ENCODE results near the gene SUN5.

- PRO-cap = no peak
These were observed 18.7 kb downstream of the HCK start for GRCh38 chr20:32070547-32071281.

DNA sequence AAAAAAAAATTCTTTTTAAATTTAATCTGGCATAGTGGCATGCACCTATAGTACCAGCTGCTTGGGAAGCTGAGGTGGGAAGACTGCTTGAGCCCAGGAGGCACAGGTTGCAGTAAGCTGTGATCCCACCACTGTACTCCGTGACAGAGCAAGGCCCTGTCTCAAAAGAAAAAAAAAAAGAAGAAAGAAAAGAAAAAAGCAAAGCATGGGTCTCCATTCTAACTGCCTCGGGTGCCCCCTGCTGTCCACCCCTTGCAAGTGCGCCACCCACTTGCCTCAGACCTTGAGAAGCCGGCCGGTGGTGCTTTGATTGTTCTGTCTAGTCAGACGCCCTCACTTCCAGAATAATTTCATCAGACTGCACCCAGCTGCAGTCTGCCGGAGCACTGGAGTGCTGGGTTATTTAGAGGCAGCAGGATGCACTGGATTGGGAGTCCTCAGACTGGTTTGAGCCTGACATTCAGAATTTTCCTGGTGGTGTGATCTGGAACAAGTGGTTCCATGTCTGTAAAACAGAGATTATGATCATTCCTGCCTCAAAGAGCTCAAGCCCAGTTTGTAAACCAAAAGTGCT, 17.6 kb upstream of the TM9SF4 start:
- PRO-cap = no peak

DNA sequence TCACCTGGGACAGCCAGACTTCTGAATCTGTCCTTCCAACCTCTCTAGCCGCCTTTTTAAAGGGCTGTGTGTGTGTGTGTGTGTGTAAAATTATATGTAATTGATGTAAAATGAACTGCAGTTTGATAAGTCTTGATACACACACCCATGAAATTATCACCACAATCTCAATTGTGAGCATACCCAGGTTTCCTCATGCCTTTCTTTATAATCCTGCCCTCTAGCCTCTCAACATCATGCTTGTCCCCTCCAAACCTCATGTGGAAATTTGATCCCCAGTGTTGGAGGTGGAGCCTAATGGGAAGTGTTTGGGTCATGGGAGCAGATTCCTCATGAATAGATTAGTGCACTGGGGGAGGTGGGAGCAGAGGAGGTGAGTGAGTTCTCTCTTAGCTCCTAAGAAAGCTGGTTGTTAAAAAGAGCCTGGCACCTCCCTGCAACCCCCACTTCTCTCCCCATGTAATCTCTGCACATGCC, 39.1 kb downstream of the PLAGL2 start:
- PRO-cap = no peak

DNA sequence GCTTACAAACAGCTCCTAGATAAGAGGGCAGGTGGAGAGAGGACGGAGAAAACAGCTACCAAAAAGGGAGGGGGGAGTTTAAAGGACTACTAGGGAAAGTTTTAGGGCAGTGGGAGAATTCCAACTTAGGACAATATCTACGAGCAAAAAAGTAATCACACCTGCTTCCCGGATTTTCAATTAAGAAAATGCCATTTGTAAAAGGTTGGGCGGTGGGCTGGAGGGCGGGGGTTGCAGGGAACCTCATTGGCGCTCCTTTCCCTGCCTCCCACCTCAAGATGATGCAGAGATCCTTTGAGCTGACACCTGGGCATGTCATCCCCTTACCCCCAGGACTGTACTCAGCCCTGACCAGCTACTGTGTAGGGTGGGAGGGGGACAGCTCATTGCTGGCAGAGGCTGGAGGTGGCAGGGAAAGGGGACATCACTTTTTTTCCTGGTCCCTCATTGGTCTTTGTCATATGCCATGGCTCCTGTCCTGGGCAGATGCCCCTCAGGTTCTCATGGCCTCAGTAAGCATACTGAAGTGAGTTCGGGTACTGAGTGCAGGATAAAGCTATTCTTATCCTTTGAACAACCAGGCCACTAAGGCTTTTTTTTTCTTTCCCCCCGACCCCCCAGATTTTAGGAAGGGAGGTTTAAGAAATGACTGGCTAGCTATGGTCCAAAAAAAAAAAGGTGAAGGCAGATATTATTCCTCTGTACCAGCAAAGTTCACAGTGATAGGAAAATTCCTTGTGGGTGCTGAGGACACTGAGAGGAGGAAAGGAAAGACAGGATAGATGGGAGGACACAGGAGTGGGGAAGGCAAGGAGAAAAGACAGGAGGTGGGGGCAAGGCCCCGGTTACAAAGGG, 14.1 kb downstream of the PLAGL2 start:
- PRO-cap = no peak

DNA sequence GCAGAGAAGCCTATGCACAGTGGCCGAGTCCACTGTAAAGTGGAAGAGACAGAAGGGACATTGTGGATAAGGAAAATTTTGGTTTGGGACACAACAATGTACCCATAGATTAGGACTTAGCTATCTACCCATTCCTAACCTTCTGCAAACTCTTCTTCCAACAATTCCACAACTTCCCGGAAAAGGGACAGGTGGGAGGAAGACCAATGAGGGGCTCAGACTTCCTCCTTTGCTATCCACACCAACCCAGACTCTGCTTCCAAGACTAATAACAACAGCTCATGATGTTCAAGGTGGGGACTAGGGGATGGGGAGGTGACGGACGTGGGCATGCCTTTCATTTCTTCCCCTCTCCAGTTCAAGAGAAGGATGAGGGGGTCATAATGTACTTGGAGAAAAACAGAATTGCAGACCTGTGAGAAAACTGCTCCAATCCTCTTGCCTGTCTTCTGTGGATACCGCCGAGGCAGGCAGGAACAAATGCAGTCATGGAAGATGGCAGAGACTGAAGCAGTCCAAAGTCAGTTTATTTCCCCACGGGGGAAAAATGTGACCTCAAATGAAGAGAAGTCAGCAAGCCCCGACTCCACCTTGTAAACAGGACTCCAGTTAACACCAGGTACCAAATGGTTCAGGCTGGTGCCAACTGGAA, 12.3 kb downstream of the PLAGL2 start:
- PRO-cap = no peak

- PRO-cap = no peak
These were observed 28.5 kb downstream of the POFUT1 start for GRCh38 chr20:32235873-32236814.

GRCh38 chr20:32456867-32457883, 99.0 kb downstream of the ASXL1 start:
- PRO-cap = no peak

GRCh38 chr20:32632272-32633203, 41.2 kb downstream of the C20orf203 start:
- PRO-cap = no peak

DNA sequence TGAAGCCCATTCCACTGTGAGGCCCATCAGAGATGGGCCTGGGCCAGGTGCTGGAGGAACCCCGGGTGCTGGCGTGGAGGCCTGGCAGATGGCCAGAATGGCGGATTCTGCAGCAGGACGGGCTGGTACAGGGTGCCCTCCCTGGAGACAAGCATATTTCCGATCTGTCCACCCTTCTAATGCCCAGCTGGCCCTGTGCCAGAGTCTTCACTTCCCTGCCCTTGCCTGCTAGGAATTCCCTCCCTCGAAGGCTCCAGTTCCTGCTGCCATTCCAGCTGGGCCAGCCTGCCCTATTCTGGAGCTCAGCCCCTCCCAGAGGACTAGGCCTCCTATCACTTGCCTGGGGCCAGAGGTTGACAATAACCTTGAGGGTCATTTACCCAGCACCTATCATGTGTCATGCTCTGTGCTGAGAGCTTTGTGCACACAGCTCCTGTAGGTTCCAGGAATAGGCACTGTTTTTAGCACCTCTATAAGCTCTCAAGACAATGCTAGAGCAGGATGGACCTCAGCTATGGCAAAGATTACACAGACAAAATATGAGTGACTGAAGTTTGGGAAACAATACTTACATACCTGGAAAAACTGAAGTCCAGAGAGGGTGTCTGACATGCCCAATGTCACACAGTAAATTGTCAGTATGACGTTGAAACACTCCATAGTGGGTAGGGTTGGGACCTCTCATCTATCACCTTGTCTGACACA, 21.4 kb downstream of the SUN5 start:
- PRO-cap = no peak

- PRO-cap = no peak
These were observed at the start of gene SUN5 for GRCh38 chr20:33004339-33004749. Gene SUN5, minus strand, starts transcription at chr20:33004433.

- PRO-cap = unidirectional peak, minus-strand start at chr20:33402203
These were observed 741 bp upstream of the CDK5RAP1 start for GRCh38 chr20:33402131-33402388.

GRCh38 chr20:33824620-33825128, 13.5 kb downstream of the CHMP4B start:
- PRO-cap = no peak

DNA sequence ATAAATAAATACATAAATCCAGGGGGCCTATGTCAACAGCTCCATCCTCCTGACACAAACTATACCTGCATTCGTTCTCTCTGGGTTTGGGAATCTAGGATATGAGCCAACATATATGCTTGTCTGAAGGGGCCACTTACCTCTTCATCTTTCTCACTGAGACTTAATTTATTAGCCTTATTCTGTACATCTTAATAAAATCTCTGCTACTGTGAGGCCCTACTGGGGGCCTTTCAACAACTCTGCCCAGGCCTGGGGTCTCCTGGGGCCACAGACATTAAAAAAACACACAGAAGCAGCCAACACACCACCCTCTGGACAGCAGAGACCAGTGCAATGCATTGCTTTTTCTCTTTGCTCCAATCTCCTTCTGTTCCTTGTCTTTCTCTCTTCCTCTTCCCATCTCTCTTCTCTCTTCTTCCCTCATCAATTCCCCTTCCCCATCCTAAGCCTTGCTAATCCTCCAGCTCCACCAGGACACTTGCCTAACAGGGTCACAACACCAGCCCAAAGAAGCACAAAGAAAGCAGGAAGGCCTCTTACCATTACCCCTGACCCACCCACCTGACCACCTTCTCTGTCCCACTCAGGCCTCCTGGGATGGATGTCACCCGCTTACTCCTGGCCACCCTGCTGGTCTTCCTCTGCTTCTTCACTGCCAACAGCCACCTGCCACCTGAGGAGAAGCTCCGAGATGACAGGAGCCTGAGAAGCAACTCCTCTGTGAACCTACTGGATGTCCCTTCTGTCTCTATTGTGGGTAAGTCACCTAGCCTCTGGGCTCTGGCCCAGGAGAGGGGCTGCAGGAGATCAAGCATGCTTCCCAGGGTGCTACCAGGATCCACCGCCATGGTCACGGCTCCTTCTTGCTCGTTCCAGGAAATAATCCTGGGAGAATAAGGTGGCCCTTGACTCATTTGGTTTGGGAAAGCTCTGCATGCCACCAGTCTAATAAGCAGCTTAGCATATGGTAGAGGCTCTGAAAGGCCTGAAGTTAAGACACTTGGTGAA, 18.9 kb downstream of the ASIP start:
- PRO-cap = no peak

GRCh38 chr20:34262340-34263211, 21.4 kb downstream of the ASIP start:
- PRO-cap = no peak

DNA sequence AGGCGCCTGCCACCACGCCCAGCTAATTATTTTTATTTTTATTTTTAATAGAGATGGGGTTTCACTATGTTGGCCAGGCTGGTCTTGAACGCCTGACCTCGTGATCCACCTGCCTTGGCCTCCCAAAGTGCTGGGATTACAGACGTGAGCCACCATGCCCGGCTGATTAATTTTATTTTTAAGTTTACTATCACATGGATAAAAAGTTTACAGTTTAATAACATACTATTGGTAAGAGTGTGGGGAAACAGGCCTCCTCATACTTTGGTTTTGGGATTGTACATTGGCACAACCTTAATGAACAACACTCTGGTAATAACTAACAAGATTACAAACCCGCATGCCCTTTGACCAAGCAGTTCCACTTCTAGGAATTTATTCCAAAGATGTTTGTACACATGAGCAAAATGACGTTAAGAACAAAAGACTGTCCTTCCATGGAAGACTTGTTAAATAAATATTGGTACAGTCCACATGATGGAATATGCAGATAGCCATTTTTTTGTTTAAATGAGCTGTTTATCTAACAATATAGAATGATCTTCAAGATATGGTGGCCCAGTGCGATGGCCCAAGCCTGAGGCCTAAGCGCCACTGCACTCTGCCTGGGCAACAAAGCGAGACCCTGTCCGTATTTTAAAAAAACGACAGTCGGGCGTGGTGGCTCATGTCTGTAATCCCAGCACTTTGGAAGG, 7.2 kb upstream of the AHCY start:
- PRO-cap = no peak

DNA sequence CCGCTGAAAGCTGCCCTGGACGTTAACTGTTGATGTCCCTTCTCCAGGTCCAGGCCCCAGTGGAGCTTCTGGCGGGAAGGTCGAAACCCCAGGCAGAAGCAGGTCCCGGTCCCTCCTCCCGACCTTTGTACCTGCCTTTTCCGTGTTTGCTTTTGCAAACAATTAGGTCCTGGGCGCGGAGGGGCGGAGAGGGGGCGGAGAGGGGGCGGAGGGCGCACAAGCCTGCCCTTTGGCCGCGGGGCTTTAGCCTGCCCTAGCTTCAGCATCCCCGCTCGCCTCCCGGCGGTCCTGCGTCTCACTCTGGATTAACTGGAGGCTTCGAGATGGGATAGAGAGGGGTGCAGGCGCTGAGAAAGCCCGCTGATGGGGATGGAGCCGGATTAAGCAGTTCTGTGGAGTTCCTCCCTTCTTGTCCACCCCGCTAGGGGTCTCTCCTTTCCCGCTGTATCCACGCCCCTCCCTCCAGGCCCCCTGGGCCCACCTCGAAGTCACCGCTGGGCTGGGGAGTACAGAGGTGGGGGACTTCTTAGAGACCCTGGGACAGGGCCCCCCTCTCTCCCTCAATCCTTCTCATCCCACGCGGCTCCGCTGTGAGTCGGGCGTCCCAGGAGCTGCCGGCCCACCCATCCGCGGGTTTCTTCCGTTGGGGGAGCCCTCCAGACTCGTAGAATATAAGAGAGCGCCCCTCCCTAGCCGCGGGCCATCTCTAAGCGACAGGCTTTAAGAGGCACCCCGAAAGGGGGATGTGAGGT, 8.4 kb upstream of the AHCY start:
- PRO-cap = bidirectional peak, plus-strand start at position 321 of the sequence, minus-strand start at position 127 of the sequence

GRCh38 chr20:34549336-34549996, 9.1 kb upstream of the MAP1LC3A start:
- PRO-cap = no peak

GRCh38 chr20:34604779-34605670, 46.5 kb downstream of the MAP1LC3A start:
- PRO-cap = no peak

GRCh38 chr20:34710623-34711048, 6.5 kb downstream of the TP53INP2 start:
- PRO-cap = no peak

- PRO-cap = no peak
These were observed 11.2 kb downstream of the TP53INP2 start for GRCh38 chr20:34715359-34715702.